Panc1 (cell line): ENCODE results near the genes CCT2 and TMEM19.

GRCh38 chr12:69416287-69416742 is 53.9 kb upstream of the FRS2 start:
- RRBS, 2 experiments = no CpG with 5 or more reads among the region's 5 CpGs

DNA sequence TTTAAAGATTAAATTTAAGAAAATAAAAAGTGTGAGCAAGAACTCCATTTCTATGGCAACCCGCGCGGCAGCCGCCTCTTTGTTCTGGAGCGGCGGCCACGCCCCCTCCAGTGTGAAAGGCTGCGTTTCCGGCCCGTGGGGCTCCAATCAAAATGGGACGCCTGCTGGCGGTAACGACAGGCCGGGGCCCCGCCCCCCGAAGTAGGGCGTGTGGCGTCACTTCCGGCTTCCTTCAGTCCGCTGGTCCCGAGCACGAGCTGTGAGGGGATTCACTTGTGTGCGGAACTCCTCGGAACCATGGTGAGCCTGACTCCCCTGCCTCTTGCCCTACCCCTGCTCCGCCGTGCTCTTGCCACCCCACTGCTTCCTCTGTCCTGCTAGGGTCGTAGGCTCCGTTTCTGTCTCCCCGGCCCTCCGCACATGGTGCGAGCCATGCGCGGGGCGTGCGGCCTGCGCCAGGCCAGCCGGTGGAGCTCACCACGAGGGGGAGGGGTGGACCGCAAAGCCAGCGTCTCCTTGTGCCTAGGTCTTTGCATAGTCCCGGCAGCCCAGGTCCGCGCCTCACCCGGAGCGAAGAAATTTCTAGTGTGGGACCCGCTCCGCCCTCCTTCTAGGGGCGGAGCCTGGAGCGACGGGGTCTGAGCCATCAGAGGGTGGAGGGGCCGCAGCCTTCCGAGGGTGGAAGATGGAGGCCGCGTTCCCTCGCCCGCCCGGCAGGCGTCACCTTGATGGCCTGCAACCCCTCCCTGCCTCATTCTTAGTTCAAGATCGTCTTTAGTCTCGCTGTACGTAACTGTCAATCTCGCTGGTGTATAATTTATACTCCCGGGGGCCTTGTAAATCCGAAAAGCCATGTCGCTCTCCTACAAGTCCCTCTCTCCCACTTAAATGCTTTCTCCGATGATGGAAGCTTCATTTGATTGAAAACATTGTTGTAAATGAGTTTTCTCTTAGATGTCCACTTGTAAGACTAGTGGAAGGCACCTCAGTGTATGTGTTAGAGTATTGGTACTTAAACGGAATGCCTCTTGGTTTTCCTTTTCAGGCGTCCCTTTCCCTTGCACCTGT is at the start of gene CCT2:
TSS of gene CCT2 (plus strand) at position 235 of the 1,068 bp plus-strand sequence.
- RRBS, 2 experiments = 1 to 7% methylated on average over 24 to 28 of the region's 68 CpGs

DNA sequence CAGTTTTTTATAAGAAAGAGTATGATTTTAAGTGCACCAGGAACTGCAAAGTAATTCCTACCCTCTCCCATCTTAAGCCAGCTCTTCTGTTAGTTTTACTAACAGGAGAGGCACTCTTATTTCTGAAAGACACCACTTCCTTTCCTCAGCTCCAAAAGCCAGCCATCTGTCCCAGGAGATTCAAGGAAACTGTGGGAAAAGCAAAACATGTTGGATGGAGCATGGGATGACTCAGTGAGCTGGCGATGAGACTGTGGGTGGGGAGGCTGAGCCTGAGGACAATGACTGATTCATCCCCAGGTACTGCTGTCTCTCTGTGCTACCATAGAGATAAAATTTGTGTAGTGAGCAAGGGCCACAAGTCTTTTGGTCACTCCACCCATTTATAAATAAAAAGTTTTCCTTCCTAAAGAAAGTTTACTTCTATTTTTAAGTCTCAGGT is 141.4 kb downstream of the MYRFL start:
- RRBS, 2 experiments = no CpG with 5 or more reads among the region's 1 CpG

DNA sequence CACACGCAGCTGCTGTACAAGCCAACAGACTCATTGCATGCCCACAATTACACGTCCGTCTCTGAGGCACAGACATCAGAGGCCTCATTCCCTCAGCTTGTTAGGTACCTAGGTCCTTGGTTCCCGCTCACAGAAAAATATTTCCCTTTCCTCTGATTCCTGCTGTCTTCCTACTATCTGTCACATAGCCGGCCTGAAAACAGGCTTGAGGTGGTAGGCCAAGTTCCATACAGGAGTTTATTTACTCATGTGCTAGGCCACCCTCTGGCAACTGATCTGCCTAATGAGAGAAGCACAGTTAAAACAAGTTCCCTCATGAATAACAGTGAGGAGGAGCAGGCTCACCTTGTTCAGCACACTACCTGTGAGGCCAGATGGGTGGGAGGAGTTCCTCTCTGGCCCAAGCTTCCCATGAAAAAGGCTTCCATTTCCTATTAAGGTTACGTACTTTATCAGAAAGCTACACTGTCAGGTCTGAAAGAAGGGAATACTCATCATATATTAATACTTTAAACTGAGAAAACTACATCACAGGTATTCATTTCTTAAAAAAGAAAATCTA is 206.0 kb downstream of the MYRFL start:
- RRBS, 2 experiments = no CpG with 5 or more reads among the region's 6 CpGs

GRCh38 chr12:70243527-70244342 is 502 bp downstream of the CNOT2 start:
- RRBS, 2 experiments = 1 to 6% methylated on average over 7 of the region's 66 CpGs

DNA sequence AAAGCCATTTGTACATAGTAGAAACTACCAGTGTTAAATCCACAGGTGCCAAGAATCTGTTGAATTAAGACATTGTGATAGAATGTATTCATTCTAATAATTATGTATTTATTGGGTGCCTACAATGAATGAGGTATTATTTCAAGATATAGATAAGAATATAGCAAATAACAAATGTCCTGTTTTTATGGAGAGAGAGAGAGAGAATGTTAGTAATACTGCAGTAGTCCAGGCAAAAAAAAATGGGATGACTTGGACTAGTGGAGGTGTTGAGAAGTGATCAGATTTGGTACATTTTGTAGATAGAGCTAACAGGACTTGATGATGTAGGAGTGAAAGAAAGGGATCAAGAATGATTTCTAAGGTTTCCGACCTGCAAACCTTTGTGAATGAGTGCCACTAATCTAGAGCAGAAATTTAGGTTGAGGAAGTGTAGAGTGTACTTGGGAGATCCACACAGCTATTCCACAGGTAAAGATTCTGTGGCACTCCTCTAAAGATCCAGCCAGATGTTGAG is 41.9 kb upstream of the KCNMB4 start:
- RRBS, 2 experiments = no CpG with 5 or more reads among the region's 1 CpG

DNA sequence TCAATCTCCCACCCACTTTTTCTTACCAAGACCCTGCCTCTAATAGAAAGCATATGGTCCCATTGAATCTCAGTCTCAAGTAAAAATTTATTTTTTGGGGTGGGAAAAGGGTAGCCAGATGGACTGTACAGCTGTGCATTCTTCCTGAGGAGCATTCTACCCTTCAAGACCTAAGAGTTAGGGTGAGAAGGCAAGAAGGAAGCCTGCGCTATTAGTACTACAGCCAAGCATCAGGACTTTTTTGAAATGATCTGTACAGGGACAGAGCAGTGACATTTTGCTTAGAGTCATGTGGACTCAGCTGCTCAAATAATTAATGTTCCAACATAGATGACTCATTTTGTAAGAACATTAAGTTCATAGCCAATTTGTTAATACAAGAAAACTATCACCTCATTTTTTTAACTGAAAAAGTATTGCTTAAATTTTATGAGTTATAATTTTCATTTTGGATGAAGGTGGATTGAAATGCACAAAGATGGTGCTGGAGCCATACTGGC is 92.5 kb downstream of the KCNMB4 start:
- RRBS, 2 experiments = no CpG with 5 or more reads among the region's 1 CpG

DNA sequence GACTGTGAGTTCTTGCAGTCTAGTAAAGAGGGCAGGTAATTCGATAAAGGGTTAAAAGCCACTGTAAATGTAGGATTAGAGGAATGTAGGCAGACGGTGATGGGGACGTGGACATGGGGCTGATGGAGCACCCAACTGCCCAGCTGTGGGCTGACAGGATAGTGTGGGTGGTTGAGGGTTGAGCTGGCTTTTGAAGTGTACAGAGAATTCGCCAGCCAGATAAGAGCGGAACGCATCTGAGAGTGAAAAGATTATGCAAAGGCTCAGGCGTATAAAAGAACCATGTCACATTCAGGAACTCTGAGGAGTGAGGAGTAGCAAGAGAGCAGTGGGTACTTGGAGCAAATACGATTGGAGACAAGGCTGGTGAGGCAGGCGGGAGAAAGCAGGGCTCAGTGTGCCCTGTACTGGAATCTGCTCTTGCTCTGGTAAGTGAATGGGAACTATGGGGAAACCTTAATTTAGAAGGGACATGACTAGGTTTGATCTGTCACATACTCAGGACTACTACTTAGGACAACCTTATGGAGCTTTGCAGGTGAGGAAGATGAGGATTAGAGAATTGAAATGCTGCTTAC is 87.1 kb downstream of the PTPRB start:
- RRBS, 2 experiments = no CpG with 5 or more reads among the region's 9 CpGs

DNA sequence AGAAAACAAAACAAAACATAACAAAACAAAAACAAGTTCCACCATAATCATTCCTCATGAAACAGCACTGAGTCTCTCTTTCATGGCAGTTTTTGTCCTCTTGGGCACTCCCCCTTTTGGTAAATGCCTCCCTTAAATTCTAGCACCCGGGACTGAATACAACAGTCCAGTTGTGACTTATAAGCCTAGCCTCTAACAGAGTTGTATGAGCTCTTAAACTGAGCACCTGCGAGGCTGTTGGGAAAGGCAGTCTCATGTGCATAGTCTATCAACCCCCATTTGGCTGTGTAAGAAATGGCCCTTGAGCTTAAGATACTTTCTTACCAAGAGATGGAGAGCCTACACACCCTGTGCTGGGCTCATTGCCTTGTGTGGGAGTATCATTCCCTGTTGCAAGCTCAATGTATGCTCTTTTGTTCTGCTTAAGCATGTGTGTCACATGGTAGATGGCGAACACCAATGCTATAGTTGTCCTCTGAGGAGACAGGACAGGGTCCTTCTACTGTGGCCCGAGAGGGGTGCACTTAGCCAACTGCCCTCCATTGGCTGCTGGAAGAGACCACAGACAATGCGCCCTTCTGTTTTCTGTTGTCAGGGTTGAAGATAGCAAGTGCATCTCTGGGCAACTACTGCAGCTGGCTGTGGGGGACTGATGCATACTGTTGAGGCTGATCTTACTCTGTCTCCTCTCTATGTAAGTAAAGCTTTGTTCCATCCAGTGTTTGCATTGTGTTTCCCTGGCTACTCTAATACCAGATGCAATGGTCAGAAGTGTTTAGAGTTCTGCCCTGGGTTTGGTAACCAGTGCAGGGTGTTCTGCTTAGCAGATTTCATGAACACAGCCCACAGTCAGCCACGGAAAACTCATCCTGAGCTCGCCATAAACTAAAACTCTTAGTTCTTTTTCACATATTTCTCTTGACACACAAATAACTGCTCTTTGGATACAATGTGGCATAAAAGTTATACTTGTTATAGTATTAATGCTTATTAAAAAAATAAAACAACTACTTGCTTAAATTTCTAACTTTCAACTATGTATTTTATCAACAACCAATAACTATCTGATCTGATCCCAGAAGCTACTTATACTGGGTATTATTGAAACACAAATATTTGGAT is 79.5 kb downstream of the PTPRB start:
- RRBS, 2 experiments = no CpG with 5 or more reads among the region's 7 CpGs

DNA sequence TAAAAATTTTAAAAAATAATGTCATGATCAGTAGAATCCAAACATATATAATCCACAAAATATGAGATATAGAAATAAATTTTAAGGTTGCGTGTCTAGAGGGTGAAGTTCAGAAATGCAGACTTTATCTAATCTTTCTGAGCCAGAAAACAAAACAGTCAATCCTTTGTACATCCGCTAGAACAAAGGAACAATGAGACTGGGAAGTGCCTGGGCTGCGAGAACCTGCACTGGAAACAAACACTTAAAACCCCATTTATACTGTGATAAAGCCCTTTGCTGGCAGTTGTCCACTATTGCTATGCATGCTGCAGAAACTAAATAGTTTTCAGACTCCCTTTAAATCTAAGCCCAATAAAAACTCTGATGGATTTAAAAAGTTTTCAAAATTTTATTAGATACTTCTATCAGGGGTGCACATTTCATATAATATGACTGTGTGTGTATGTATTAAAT is 38.4 kb downstream of the PTPRB start:
- RRBS, 2 experiments = no CpG with 5 or more reads among the region's 3 CpGs

- RRBS, 2 experiments = no CpG with 5 or more reads among the region's 3 CpGs
These were observed 26.9 kb downstream of the ZFC3H1 start for GRCh38 chr12:71636754-71637178.

GRCh38 chr12:71685816-71687107 is at the start of gene TMEM19:
Gene TMEM19, plus strand, starts transcription at chr12:71686082.
- RRBS, 2 experiments = 2 to 5% methylated on average over 29 to 31 of the region's 67 CpGs

DNA sequence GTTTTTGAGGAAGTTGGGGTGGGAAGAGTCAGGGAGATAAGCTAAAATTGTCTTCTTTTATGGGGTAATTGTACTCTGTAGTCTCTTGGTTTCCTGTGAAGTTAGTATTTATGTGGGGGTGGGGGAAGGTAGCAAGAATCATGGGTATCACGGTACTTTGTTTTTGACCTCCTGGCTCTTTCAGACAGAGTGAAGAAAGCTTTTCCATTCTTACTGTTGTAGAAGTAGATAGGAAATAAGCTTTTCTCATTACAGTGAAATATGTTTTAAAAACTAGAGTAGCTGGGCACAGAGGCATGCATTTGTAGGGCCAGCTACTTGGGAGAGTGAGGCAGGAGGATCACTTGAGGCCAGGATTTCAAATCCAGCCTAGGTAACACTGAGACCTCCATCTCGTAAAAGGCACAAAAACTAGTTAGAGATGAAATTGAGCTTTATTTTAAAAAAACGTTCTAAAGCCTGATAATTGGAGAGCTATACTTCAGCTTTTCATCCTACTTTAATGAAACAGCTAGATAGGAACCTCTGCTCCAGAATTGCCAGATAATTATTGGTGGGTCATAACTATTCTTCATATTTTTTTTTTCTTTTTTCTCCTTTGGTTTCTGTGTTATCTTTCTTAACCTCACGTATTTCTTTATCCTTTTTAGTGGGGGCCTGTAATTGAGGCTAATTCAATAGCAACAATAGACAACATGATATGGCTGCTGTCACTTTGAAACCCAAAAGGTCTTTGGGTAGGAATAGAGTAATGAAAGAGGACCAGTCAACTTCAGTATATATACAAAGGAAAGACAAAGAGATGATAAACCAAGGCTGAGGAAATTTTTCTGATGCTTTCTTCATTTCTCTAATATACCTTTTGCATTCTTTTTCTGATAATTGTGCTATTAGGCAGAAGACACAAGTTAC is 33.3 kb downstream of the RAB21 start:
- RRBS, 2 experiments = no CpG with 5 or more reads among the region's 4 CpGs

DNA sequence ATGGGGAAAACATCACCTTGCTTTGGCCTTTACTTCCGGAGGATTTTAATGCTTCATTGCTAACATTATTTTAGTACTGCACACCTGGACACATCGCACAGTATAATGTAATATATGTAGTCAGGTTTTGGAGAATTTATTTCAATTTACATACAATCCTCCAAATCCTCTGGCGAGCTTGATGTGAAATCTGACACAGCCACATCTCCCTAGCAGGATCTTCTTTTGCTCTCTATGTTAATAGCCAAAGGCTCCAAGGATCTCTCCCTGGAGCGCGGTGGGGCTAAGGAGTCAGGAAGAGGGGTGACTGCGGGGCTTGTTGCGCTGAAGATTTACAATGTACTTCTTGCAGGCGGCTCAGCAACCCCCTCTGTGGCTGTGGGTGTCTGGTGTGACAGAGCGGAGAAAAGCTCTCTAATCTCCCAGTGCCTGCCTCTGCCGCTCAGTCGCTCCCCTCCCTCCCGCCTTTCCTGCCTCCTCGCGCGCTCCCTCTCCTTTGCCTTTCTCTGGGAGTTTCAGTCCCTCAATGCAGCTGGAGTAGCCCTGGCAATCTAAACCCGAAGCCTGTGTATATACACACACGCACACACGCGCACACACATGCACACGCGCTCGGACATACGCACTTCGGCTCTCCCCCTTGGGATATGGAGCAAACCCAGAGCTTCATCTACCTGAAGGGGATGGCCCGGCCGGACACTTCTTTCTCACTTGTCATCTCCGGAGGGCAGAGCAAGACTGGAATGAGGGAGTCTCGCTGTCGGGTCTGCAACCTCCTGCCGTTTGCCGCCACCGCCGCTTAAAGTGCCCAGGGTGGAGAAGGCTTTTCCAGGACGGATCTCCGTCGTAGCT is 795 bp upstream of the TRHDE start:
- RRBS, 2 experiments = no CpG with 5 or more reads among the region's 36 CpGs

DNA sequence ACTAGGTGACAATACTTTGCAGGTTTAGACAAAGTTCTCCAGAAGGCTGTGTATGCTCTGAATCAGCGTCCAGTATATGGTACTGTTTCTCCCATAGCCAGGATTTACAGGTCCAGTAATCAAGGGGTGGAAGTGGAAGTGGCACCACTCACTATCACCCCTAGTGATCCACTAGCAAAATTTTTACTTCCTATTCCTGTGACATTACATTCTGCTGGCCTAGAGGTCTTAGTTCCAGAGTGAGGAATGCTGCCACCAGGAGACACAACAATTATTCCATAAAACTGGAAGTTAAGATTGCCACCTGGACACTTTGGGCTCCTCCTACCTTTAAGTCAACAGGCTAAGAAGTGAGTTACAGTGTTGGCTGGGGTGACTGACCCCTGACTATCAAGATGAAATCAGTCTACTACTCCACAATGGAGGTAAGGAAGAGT is 256.7 kb upstream of the ATXN7L3B start:
- RRBS, 2 experiments = no CpG with 5 or more reads among the region's 1 CpG

- RRBS, 2 experiments = no CpG with 5 or more reads among the region's 4 CpGs
These were observed 1.3 kb downstream of the GLIPR1 start for GRCh38 chr12:75481792-75482348.

DNA sequence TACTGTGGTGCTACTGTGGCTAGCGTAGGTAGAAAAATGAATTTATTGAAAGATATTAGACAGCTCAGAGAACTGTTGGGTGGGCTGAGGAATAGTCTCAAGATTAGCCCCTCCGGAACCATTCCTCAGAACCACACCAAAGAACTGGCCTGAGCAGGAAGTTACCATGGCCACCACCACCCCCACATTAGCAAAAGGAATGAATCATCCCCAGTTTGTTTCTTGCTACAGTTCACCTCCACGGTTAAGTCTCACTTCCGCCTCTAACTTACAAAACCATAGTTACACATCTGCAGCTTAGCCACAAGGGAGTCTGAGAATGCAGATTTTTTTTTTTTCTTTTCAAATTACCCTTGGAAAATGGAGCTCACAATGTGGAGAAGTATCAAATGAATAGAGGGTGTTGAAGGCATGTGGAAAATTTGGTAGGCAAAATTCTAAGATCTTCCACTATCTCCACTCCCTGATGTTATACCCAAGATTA is 129.6 kb upstream of the KRR1 start:
- RRBS, 2 experiments = no CpG with 5 or more reads among the region's 4 CpGs

- RRBS, 2 experiments = no CpG with 5 or more reads among the region's 4 CpGs
These were observed 147.4 kb upstream of the KRR1 start for GRCh38 chr12:75658823-75659236.

GRCh38 chr12:76025795-76026178 is 58.7 kb downstream of the NAP1L1 start:
- RRBS, 2 experiments = no CpG with 5 or more reads among the region's 2 CpGs